Pulmonary lymph node (tissue), 1 donor: ENCODE measurements around the genes IRX3, IRX5 and OGFOD1.

- PRO-cap, result no peak
Measured at GRCh38 chr16:54277850-54278908, 8.4 kb downstream of the IRX3 start.

GRCh38 chr16:54285954-54286856 is at the start of gene IRX3:
Gene IRX3 (minus strand): TSS chr16:54286787.
- PRO-cap, result unidirectional peak, minus-strand start at chr16:54286368; unidirectional peak, minus-strand start at chr16:54286395; bidirectional peak, plus-strand start at chr16:54287031, minus-strand start at chr16:54286794

GRCh38 chr16:54342158-54342836 is 55.7 kb upstream of the IRX3 start:
- PRO-cap, result no peak

- PRO-cap, result no peak
Measured at GRCh38 chr16:54385046-54385427, 98.5 kb upstream of the IRX3 start.

- PRO-cap, result no peak
Measured at GRCh38 chr16:54540775-54541383, 254.3 kb upstream of the IRX3 start.

DNA sequence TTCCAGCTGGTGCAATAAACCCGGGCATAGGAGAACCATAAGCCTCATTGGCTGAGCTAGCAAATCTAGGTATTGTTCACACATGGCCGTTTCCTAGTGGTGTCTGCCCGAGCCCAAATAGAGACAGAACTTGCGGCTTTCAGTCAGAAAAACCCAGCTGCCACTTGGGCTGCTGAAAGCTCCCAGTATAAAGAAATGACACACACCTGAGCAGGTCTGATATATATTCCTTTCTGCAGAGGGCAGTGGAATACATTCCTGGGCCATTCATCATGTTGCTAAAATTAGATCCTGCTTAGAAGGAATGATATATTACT is 83.9 kb upstream of the IRX5 start:
- PRO-cap, result no peak

DNA sequence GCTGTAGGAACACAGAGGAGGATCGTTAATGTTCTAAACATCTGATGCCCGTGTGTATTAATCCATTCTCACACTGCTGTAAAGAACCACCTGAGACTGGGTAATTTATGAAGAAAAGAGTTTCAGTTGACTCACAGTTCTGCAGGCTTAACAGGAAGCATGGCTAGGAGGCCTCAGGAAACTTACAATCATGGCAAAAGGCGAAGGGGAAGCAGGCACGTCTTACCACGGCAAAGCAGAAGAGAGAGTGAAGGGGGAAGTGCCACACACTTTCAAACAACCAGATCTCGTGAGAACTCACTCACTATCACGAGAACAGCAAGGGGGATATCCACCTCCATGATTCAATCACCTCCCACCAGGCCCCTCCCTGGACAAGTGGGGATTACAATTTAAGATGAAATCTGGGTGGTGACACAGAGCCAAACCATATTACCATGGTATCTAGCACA is 56.7 kb upstream of the IRX5 start:
- PRO-cap, result no peak

- PRO-cap, result bidirectional peak, plus-strand start at chr16:54930716, minus-strand start at chr16:54930578; unidirectional peak, plus-strand start at chr16:54930997
Measured at GRCh38 chr16:54930401-54931504, at the start of gene IRX5. Gene IRX5 (plus strand): TSS chr16:54930865.

- PRO-cap, result no peak
Measured at GRCh38 chr16:54932237-54933022, 1.8 kb downstream of the IRX5 start.

DNA sequence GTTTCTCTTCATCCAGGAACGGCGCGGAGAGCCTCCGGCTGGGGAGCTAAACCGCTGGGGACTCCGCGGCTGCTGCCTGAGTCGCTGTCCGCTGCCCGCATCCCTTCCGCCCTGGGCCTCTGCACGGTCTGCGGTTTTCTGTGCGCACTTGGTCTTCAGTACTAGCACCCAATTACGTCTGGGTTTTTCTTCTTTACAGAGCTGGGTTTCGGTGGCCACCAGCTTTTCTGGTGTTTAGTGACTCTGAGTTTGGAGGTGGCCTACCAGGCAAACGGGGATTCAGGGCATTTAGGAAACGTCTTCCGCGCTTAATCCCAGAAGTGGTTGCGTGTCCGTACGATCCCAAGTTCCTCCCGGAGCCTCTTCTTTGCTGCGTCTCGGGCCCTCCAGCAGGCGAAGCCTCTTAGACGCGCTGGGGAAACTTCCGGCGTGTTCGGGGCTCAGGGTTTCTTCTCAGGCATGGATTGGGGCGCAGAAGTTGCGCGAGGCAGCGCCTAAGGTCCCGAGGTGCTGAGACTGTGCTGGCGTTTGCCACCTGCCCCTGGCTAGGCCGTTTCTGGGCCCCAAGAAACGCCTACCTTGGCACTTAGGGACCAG is 5.9 kb downstream of the IRX5 start:
- PRO-cap, result no peak

DNA sequence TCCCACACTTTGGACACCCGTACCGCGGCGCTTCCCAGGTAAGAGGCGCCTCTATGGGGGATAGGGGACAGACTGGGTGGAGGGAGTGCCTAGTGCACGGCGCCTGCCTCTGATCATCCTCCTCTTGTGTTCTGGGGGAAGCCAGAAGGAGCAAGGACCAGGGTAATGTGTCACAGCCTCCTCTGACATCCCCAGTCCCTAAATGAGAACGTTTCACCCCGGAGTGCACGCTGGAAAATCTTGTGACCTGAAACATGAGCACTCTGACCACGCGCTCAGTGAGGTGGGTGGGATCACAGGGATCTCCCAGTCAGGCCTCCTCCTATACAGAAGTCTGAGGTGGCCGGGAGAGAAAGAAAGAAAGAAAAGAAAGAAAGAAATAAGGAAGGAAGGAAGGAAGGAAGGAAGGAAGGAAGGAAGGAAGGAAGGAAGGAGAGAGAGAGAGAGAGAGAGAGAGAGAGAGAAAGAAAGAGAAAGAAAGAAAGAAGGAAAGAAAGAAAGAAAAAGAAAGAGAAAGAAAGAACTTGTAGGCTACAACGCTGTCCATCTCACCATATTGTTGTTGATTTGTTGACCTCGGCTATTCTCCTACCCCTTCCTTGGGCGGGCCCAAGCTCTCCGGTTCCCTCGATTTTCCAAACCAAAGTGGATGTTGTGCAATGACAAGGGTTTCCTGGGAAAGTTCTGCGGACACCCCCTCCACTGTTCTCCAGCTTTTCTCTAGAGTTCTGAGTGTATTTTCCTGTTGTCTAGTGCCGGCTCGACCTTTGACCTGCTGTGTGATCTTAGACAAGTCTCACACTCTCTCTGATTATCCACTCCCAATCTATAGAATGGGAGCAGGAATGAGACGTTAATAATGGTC is 1.3 kb downstream of the IRX6 start:
- PRO-cap, result no peak

DNA sequence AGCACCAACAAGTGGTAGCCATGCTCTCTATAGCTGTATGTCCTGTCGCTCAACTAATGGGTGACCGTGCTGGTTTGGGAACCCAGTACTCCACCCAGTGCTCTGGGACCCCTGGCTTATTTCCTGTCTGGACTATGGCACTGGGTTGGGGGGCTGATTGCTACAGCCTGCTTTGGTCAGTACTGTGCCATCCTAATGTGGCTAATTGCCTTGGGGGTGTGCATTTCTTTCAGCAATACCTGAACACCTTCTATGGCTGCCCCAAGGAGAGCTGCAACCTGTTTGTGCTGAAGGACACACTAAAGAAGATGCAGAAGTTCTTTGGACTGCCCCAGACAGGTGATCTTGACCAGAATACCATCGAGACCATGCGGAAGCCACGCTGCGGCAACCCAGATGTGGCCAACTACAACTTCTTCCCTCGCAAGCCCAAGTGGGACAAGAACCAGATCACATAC is 3.7 kb downstream of the MMP2 start:
- PRO-cap, result no peak

DNA sequence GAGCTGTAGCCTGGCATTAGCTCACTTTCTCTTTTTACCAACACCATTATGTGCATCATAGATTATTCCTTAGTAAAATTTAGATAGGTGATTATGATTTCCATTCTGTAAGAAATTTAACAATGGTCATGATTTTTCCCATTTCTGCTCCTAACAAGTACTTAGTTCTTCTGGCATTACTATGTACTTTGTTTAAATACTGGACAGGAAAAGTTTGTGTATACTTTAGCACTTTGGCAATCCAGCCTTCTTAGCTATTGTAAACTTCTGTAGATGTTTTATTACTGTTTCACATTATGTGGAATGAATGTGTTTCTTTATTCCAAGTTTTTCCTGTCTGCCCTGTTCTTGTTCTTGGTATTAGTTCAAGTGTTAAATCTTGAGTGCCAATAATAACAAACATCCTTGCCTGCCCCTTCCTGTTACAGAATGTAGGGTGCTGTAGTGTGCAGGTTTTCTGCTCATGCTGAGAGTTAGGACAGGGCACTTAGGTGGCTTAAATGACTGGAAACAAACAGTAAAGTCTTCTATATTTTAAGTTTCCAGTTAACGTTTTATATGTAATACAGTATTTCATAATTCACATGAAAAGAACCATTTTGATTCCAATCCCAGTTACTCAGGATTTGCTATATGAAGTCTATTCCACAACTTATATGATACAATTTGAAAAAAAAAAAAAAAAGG is 7.2 kb upstream of the CAPNS2 start:
- PRO-cap, result no peak

GRCh38 chr16:56191987-56192565 is 787 bp downstream of the GNAO1 start:
- PRO-cap, result no peak

DNA sequence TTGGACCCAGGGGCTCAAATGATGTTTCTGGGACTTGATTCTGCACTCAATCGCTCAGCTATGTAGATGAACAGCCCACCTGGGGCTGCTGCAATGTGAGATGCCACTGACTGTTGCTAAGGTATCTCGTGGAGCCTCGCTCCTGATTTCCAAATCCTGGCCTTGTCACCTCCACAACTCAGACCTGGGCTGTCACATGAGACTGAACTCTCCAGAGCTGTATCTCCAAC is 79.5 kb downstream of the GNAO1 start:
- PRO-cap, result unidirectional peak, plus-strand start at position 121 of the sequence

- PRO-cap, result no peak
Measured at GRCh38 chr16:56356207-56357079, 68.9 kb downstream of the AMFR start.

GRCh38 chr16:56414062-56414543 is 11.2 kb downstream of the AMFR start:
- PRO-cap, result no peak

- PRO-cap, result no peak
Measured at GRCh38 chr16:56422836-56423290, 2.5 kb downstream of the AMFR start.

GRCh38 chr16:56451428-56452128 is at the start of gene OGFOD1:
Gene OGFOD1 (plus strand): TSS chr16:56451554.
- PRO-cap, result bidirectional peak, plus-strand start at chr16:56451565, minus-strand start at chr16:56451301

GRCh38 chr16:56638882-56639151 is 351 bp downstream of the MT1A start:
- PRO-cap, result no peak